ENCODE measurements around the genes AP3D1, PLEKHJ1, LINGO3, TIMM13 and SLC39A3.

GRCh38 chr19:2092742-2093141 is 3.4 kb downstream of the MOB3A start:
- PRO-cap, 4 experiments: no peak in any of the 4 experiments
- RAMPAGE, long total RNA, 2 experiments: no peak in any of the 2 experiments
- RRBS: no CpG with 5 or more reads among the region's 6 CpGs

GRCh38 chr19:2150837-2151784 is at the start of gene AP3D1:
Gene AP3D1 (minus strand): TSS chr19:2151566.
- PRO-cap, 4 experiments: peak in 4 of 4 experiments; most common minus-strand start chr19:2151547 (in 2)
- RAMPAGE, long total RNA, 2 experiments: no peak in any of the 2 experiments
- RRBS: 2% methylated on average over 50 of the region's 91 CpGs

GRCh38 chr19:2173666-2174115 is 10.0 kb downstream of the DOT1L start:
- PRO-cap, 4 experiments: no peak in any of the 4 experiments
- RAMPAGE, long total RNA, 2 experiments: no peak in any of the 2 experiments
- RRBS: 94% methylated on average over 9 of the region's 15 CpGs

DNA sequence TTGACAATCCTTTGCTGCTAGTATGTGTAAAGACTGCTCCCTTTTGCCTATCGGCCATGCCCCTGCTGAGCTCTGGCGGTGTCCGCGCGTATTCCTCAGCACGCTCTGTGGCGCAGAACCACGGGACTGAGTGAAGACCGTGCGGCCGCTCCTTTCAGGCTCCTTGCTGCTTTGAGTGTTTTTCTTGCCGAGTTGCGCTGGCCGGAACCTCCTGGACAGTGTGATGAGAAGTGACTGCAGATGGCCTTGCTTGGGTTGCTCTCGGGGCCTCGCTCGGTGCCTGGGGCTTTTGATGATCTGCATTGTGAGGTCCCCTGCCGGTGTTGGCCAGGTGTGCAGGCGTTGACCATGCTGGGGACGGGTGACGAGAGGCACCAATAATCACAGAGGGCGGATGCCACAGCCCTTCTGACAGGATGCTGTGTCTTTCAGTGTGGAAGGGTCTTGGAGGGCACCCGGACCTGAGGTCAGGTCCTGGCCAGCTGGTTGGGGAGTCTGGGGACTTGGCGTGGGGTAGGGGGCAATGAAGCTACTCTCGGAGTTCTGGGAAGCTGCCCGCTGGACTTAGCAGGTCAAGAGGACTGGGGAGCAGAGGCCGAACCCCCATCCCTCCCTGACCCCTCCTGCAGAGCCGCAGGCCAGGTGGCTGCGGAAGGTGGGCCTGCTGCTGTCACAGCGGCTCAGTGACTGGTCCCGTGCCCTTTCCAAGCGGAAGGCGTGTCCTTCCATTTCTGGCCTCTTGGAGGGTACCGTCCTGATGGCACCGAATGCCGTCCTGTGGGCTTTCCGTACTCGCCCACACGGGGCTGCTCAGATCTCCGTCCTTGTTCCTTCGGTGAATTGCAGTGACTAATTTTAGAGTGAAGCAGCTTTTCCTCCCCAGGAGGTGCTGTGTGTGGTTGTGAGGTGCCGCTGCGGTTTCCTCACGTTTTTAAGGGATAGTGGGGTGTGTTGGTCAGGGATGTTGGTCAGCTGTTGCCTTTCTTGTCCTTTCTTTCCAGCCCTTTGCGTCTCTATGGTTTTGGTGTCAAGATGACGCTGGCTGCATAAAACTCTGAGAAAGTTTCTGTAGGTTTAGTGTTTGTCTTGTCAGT is 20.6 kb downstream of the DOT1L start:
- PRO-cap, 4 experiments: no peak in any of the 4 experiments
- RAMPAGE, long total RNA, 2 experiments: no peak in any of the 2 experiments
- RRBS: 100% methylated on average over 3 of the region's 46 CpGs

- PRO-cap, 4 experiments: no peak in any of the 4 experiments
- RAMPAGE, long total RNA, 2 experiments: no peak in any of the 2 experiments
- RRBS: 67% methylated on average over 14 of the region's 111 CpGs
Measured at GRCh38 chr19:2227035-2228309, 8.7 kb downstream of the PLEKHJ1 start.

- PRO-cap, 4 experiments: peak in 4 of 4 experiments; most common plus-strand start chr19:2236846 (in 4); most common minus-strand start chr19:2236308 (in 4)
- RAMPAGE, long total RNA, 2 experiments: start-site peak on the plus strand in 1 of 2 experiments, at chr19:2236850-2236864 at its widest, 53 reads per replicate; start-site peak on the minus strand in 1 of 2 experiments, at chr19:2236256-2236308 at its widest, 253 reads per replicate
- RRBS: 2% methylated on average over 25 of the region's 91 CpGs
Measured at GRCh38 chr19:2236107-2236965, at the start of gene PLEKHJ1. Gene PLEKHJ1 (minus strand): TSS chr19:2236329.

DNA sequence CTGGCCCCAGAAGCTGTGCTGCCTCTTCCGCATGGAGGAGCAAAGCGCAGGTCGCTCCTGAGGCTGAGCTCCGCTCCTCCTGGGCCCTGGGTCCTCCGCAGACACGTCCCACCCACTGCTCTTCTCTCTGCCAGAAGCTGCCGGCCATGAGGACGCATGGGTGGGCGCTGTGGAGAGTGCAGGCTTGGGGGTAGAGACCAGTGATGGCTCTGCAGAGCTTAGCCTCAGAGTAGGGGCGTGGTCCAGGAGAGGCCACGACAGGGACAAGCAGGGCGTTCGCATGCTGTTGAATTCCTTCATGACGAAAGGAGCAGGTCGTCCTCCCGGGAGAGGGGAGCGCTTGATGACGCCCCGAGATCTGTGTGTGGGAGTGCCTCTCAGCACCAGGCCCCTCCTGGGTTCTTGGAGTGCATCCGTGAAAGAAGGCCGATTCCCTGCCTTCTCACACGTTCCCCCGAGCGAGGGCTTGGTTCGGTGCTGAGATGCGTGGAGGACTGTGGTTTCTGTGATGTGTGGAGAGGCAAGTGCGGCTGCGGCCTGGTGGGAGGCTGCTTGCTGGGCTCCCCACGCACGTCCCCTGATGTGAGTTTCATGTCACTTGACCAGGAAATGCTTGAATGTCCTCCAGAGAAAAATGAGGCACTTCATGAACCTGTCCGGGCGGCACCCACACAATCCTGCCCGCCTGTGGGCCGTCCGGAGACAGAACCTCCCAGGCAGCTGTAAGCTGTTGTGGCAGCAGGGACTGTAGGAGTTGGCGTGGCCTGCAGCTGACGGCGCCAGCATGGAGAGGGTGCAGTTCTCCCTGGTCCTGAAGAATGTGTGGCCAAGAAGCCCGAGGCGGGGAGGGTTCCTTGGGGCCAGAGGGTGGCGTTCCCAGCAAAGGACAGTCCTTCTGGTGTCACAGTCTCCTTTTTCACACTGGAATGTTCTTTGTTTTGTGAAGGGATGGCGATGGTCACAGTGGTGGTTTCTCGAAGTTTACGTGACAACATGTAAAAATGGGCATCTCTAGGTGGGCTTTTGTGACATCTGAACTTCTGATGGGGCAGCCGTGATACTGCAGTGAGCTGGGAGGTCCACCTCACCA is 4.6 kb downstream of the SF3A2 start:
- PRO-cap, 4 experiments: no peak in any of the 4 experiments
- RAMPAGE, long total RNA, 2 experiments: no peak in any of the 2 experiments
- RRBS: 13% methylated on average over 5 of the region's 45 CpGs

GRCh38 chr19:2307981-2308650 is at the start of gene LINGO3:
Gene LINGO3 (minus strand): TSS chr19:2308154.
- PRO-cap, 4 experiments: peak in 2 of 4 experiments; most common minus-strand start chr19:2308177 (in 2)
- RAMPAGE, long total RNA, 2 experiments: no peak in any of the 2 experiments
- RRBS: 2% methylated on average over 35 of the region's 81 CpGs

GRCh38 chr19:2337243-2337803 is 8.8 kb downstream of the SPPL2B start:
- PRO-cap, 4 experiments: peak in 1 of 4 experiments; most common plus-strand start chr19:2337522 (in 1)
- RAMPAGE, long total RNA, 2 experiments: no peak in any of the 2 experiments
- RRBS: 45% methylated on average over 3 of the region's 31 CpGs

DNA sequence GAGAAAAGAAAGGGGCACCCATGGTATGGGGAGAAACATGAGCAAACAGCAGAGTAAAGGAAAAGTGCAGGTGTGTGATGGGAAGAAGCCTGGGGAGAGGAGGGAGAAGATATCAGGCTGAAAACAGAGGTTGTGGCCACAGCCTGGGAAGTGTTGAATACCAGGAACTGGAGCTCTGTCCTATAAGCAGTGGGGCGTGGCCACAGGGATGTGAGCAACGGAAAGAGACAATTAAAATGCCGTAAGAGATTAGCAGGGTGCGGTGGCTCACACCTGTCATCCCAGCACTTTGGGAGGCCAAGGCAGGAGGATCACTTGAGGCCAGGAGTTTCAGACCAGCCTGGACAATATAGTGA is 24.1 kb downstream of the TIMM13 start:
- PRO-cap, 4 experiments: no peak in any of the 4 experiments
- RAMPAGE, long total RNA, 2 experiments: no peak in any of the 2 experiments
- RRBS: no CpG with 5 or more reads among the region's 4 CpGs

GRCh38 chr19:2416599-2417059 is 10.8 kb downstream of the TIMM13 start:
- PRO-cap, 4 experiments: no peak in any of the 4 experiments
- RAMPAGE, long total RNA, 2 experiments: no peak in any of the 2 experiments
- RRBS: no CpG with 5 or more reads among the region's 12 CpGs

GRCh38 chr19:2423043-2423596 is 4.3 kb downstream of the TIMM13 start:
- PRO-cap, 4 experiments: no peak in any of the 4 experiments
- RAMPAGE, long total RNA, 2 experiments: no peak in any of the 2 experiments
- RRBS: no CpG with 5 or more reads among the region's 12 CpGs

GRCh38 chr19:2427080-2427749 is at the start of gene TIMM13:
Gene TIMM13 (minus strand): TSS chr19:2427586.
- PRO-cap, 4 experiments: peak in 4 of 4 experiments; most common plus-strand start chr19:2427685 (in 4); most common minus-strand start chr19:2427547 (in 2)
- RAMPAGE, long total RNA, 2 experiments: start-site peak on the minus strand in 2 of 2 experiments, at chr19:2427551-2427588 at its widest, 372 to 730 reads per replicate
- RRBS: 1% methylated on average over 43 of the region's 78 CpGs

DNA sequence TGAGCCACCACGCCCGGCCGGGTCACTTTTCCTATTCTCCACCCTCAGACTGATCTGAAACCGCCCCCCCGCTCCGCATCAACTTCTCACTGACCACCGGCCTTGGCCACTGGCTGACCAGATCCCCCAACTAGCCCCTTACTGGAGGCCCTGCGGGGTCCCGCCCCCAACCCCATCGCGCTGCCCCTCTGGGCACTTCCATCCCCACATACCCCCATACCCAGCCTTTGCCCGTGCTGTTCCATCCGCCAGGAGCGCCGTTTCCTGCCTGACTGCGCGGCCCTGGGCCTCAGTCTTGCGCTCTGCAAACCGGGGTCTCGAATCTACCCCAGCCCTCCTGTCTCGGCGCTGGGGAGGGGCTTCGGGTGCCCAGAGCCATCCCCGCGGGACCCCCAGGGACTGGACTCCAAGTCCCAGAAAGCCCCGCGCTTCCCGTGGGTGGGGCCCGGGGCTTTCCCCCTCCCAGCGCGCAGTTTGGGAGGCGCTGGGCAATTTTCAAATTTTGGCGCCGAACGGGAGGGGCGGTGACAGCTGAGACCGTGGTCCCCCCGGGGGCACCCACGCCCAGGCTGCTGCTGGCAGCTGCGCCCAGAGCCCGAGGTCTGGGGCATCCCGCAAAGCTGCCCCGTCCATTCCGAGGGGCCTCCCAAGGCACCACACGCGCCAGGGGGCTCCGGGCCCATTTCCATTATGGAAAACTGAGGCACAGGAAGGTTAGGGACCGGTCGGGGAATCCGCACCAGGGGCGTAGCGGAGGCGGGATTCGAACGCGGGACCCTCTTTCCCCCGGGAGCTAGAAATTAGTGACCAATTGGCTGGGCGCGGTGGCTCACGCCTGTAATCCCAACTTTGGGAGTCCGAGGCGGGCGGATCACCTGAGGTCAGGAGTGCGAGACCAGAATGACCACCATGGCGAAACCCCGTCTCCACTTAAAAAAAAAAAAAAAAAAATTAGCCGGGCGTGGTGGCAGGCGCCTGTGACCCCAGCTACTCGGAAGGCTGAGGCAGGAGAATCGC is 5.3 kb upstream of the LMNB2 start:
- PRO-cap, 4 experiments: peak in 1 of 4 experiments; most common plus-strand start position 527 of the sequence (in 1); most common minus-strand start position 276 of the sequence (in 1)
- RAMPAGE, long total RNA, 2 experiments: no peak in any of the 2 experiments
- RRBS: 4% methylated on average over 23 of the region's 71 CpGs

DNA sequence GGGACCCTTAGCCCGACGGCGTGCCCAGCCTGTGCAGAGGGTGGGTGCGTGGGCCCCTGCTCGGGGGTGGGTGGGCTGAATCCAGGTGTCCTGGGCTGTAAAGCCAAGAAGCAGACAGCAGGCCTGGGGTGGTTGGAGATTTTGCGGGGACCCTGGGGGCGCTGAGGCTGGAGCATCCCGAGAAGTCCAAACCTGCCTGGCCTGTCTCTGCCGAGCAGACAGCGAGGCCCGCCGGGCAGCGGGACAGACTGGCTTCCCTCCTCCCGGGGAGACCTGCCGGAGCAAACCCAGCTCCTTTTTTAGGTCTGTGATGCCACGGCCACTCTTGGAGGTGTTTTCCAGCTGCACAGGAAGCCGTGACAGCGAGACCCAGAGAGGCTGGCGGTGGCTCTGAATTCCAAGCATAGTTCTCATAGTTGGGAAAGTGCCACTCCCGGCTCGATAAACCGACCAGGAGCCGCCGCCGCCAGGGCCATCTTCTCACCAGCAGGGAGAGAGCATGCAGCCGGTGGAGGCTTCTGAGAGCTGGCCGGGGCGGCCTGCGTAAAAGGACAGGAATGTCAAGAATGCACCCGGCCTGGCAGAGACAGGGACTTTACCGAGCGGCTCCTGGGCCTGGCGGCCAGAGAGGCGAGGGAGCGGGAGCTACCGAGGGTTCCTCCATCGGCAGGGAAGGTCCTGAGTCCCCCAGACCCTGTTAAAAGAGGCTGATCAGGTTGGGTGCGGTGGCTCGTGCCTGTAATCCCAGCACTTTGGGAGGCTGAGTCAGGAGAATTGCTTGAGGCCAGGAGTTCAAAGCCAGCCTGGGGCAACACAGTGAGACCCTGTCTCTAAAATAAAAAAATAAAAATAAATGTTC is 64.8 kb downstream of the GADD45B start:
- PRO-cap, 4 experiments: peak in 4 of 4 experiments; most common plus-strand start position 612 of the sequence (in 2); most common minus-strand start position 482 of the sequence (in 3)
- RAMPAGE, long total RNA, 2 experiments: no peak in any of the 2 experiments
- RRBS: 9% methylated on average over 10 of the region's 39 CpGs

- PRO-cap, 4 experiments: peak in 1 of 4 experiments; most common plus-strand start chr19:2576309 (in 1)
- RAMPAGE, long total RNA, 2 experiments: no peak in any of the 2 experiments
- RRBS: 33% methylated on average over 2 of the region's 23 CpGs
Measured at GRCh38 chr19:2575942-2576595, 100.1 kb downstream of the GADD45B start.

DNA sequence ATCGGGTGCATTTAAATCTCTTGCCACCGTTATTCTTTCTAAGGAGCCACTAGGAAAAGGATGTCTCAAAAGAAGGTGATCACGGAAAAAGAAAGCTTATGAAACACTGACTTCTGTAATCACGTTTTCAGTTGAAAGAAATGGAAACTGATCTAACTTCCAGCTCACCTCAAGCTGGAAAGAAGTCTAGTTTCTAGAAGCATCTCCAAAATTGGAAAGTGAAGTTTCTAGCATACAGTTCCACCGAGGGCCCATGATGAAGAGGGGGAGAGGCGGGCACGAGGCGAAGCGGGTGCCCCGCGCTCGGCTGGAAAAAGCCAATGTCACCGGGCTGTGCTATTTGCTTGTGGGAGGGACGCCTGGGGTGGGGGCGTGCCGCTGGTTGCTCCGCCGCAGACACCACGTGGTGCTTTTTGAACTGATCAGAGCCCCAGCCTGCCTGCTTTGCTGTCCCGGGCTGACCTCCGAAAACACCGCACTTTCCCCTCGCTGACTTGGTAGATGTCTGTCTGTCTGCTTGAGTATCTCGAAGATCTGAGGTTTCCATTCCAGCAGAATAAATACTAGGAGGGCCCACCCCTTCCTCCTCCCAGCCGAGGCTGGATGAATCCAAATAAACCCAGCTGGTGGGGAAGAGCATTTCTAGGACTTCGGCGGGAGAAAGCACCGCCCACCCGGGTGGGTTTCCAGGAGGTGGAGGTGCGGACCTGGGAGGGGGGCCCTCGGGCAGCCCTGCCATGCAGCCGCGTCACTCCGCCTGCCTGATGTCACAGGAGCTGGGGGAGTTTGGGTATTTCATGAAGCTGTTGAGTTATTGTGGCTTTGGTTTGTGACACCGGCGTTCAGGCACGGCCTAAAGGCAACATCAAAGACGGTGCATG is 103.5 kb downstream of the GNG7 start:
- PRO-cap, 4 experiments: peak in 4 of 4 experiments; most common plus-strand start position 450 of the sequence (in 2); most common minus-strand start position 316 of the sequence (in 3)
- RAMPAGE, long total RNA, 2 experiments: no peak in any of the 2 experiments
- RRBS: 13% methylated on average over 2 of the region's 38 CpGs

DNA sequence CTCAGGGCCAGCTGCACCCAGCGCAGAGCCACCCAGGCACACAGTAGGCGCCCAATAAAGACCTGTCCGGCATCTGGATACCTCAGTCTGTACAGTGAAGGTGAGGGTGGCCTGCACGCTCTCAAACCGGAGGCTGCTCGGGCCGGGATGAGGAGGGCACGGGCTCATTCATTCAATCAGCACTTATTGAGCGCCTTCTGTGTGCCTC is 294 bp downstream of the SLC39A3 start:
- PRO-cap, 4 experiments: no peak in any of the 4 experiments
- RAMPAGE, long total RNA, 2 experiments: no peak in any of the 2 experiments
- RRBS: 3% methylated on average over 7 of the region's 9 CpGs

DNA sequence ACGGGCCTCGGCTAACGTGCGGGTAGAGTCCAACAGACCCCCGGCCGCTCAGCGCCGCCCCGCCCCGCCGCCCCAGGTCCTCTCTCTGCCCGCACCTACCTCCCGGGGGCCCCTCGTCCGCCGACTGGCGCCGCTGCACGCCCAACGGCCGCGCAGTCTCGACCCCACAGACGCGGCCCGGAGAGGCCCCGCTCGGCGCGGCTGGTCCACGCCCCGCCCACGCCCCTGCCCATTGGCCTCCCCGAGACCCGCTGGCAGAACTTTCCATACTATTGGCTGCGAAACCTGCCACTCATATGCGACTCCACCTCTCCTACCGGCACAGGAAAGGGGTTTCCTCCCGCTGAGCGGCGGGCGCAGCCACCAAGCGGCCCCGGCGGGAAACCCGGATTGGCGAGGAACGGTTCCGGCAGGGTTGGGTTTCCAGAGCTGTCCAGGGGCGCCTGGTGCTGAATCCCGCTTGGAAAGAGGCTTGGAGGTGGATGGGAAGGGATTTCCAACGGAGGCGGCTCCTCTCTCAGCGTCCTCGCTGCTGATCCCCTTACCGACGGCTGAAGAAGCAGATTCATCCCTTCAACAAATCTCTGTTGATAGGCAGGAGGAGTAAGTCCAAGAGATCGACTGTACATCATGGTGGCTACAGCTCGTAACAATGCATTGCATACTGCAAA is at the start of gene SLC39A3:
Gene SLC39A3 (minus strand): TSS at position 172 of the 671 bp plus-strand sequence.
- PRO-cap, 4 experiments: peak in 4 of 4 experiments; most common minus-strand start position 172 of the sequence (in 4)
- RAMPAGE, long total RNA, 2 experiments: no peak in any of the 2 experiments
- RRBS: 1% methylated on average over 32 of the region's 59 CpGs

- PRO-cap, 4 experiments: no peak in any of the 4 experiments
- RAMPAGE, long total RNA, 2 experiments: no peak in any of the 2 experiments
- RRBS: 81% methylated on average over 11 of the region's 15 CpGs
Measured at GRCh38 chr19:2757107-2757506, 17.3 kb upstream of the SLC39A3 start.